ENCODE measurements around the genes SLC41A2, CRY1, PWP1, PRDM4 and FICD.

DNA sequence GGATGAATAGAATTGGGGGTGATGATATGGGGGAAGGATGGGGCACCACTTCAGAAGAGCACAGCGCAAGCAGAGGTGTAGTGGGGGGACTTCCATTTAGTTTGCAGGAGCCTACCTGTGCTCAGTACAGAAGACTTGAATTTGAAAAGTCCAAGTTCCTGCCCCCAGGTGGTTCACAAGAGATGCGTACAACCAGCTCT, 175.4 kb downstream of the CHST11 start:
- RRBS, 2 experiments = no CpG with 5 or more reads among the region's 2 CpGs

GRCh38 chr12:104668372-104668733, 211.6 kb downstream of the CHST11 start:
- RRBS, 2 experiments = no CpG with 5 or more reads among the region's 9 CpGs

DNA sequence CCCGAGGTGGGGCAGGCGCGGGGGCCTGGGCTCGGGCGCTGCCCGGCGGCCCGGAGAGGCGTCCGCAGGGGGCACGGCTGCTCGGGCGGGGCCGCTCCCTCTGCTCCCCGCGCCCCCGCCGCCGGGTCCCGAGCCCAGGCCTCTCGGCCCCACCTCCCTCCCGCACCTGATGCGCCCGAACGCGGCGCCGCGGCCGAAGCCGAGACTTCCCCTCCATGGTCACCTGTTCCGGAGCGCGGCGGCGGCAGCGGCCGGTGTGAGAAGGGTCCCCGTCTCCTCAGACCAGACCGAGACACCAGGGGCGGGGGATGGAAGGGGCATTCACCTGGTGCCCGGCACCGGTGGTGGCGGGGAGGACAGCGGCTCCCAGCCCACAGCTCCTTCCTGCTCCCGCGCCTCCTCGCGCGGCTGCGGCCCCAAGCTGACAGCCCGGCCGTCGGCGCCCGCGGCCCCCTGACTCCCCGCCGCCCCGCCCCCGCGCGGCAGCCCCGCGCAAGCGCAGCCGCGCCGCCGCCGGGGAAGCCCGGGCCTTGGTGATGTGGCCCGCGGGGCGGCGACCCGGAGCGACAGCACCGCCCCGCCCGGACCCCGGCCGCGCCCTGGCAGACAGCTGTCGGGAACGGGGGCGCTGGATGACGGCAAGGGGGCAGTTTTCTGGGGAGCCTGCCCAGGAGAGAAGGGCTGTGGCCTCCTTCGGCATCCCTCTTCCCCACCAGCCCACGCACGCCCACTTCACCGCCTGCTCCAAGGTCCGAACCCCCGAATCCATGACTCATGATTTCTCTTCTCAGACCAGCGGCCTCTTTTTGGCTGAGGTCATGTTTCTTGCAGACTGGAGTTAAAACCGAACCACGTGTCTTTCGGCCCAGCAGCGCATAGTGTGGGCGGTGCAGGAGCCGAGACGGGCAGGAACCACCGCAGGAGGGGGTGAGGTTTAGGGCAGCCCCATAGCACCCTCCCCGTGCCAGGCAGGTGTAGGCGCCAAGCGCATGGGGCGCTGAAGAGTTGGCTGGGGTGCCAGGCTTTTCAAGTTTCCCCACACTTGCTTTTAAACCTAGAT, at the start of gene SLC41A2:
Gene SLC41A2, minus strand, starts transcription at position 426 of the 1,060 bp plus-strand sequence.
- RRBS, 2 experiments = 1 to 5% methylated on average over 53 of the region's 107 CpGs

DNA sequence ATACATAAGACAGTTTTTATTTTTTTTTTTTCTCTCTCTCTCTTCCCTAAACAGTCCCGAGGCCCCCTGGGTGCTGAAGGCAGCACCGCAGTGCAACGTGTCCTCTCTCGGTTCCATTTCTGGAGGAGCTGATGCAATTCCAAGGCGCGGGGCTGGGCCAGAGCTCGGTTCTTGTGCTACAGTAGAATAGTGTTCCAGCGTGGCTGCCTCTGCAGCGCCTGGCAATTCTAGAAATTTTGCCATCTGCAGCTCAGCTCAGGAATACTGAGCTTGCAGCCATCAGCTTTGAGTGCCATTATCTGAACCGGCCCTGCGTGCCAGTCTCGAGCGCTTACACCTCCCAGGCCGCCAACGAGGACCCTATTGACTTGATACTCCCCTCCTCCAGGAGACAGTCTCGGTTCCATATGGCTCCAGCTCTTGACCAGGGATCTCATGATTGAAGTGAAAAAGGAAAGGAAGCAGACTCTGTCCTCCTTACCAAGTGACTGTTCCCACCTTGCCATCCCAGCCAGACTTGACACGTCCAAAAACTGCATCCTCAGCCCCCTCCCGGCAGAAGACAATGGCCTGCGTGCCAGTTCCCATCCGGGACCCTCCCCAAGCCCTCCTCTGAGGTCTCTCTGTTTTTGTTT, 538 bp downstream of the ALDH1L2 start:
- RRBS, 2 experiments = 9% methylated on average over 2 of the region's 20 CpGs; no CpG with 5 or more reads in 1 of the 2 experiments

GRCh38 chr12:105215236-105215657, 20.7 kb downstream of the APPL2 start:
- RRBS, 2 experiments = no CpG with 5 or more reads among the region's 5 CpGs

- RRBS, 2 experiments = no CpG with 5 or more reads among the region's 6 CpGs
Measured at GRCh38 chr12:105468277-105468935, 137.9 kb downstream of the C12orf75 start.

DNA sequence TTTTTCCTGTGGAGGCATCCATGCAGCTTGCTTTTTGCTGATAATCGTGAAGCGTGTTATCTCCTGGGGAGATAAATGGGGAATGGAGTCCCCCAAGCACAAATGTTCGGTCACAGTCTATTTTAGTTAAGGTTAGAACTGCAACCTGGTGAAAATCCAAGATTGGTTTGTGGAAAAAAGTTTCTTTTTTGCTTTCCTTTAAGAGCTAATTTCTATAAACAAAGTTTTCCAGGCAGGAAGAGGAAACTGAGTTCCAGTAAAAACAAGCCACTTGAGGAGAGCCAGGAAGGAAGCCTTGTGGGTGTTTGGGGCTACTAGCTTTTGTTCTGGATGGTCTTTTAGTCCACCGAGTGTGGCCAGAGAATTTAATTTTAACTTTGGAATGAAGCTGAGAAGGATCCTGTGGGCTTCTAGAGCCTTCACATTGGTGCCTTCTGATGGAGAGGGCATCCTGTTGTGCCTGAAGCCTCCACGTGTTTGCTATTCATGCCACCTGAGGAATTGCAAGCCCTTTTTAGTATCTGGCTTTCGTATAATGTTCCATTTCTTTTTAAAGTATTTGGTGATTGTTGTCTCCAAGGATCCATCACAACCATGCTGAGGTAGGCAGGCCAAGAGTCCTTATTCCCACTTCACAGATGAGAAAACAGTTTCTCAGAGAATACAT, 327.9 kb downstream of the C12orf75 start:
- RRBS, 2 experiments = no CpG with 5 or more reads among the region's 6 CpGs

GRCh38 chr12:106101846-106102176, 36.9 kb downstream of the NUAK1 start:
- RRBS, 2 experiments = no CpG with 5 or more reads among the region's 4 CpGs

- RRBS, 2 experiments = no CpG with 5 or more reads among the region's 7 CpGs
Measured at GRCh38 chr12:106102963-106103610, 35.7 kb downstream of the NUAK1 start.

GRCh38 chr12:106108210-106108743, 30.5 kb downstream of the NUAK1 start:
- RRBS, 2 experiments = no CpG with 5 or more reads among the region's 4 CpGs

DNA sequence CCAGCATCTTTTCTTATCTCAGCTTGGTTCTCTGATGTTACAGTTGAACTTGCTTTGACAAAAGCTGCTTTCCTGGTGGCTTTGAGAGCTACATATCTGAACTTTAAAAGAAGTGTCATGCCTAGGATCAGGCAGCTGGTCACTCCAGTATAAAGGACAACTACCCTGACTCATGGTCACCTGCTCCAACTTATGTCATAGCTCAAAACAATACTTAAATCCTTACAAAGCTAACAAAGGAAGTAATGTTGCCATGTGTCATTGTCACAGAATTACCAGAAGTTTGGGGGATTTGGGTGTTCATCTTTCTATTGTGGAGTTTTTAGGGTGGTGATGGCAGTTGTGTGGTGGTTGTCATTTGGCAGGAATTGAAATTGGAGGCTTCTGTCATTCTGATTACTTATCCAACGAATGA, 1.8 kb upstream of the TCP11L2 start:
- RRBS, 2 experiments = no CpG with 5 or more reads among the region's 1 CpG

- RRBS, 2 experiments = under 1 to 6% methylated on average over 71 to 76 of the region's 104 CpGs
Measured at GRCh38 chr12:107092670-107093734, at the start of gene CRY1. CRY1 (minus strand) TSS chr12:107093549.

DNA sequence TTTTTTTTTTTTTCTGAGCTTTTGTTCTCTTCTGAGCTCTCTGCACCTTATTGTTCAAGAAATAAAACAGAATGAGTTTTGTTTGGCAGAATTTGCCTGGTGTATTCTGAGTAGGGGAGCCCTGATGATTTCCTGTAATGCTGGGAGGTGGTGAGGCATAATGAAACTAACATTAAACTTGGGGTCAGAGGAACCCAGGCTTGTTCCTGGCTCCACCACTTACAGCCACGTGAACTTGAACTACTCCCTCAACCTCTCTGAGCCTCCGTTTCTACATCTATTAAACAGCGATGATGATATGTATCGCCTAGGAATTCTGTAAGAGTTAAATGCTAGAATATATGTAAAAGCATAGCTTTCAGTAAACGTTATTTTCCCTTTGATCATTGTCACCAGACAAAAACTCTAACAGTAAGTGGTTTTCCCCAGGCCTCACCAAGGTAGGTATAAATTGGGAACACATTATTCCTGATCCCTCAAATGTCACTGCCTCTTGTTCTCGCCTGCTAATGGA, 51.5 kb downstream of the ABTB3 start:
- RRBS, 2 experiments = no CpG with 5 or more reads among the region's 6 CpGs

DNA sequence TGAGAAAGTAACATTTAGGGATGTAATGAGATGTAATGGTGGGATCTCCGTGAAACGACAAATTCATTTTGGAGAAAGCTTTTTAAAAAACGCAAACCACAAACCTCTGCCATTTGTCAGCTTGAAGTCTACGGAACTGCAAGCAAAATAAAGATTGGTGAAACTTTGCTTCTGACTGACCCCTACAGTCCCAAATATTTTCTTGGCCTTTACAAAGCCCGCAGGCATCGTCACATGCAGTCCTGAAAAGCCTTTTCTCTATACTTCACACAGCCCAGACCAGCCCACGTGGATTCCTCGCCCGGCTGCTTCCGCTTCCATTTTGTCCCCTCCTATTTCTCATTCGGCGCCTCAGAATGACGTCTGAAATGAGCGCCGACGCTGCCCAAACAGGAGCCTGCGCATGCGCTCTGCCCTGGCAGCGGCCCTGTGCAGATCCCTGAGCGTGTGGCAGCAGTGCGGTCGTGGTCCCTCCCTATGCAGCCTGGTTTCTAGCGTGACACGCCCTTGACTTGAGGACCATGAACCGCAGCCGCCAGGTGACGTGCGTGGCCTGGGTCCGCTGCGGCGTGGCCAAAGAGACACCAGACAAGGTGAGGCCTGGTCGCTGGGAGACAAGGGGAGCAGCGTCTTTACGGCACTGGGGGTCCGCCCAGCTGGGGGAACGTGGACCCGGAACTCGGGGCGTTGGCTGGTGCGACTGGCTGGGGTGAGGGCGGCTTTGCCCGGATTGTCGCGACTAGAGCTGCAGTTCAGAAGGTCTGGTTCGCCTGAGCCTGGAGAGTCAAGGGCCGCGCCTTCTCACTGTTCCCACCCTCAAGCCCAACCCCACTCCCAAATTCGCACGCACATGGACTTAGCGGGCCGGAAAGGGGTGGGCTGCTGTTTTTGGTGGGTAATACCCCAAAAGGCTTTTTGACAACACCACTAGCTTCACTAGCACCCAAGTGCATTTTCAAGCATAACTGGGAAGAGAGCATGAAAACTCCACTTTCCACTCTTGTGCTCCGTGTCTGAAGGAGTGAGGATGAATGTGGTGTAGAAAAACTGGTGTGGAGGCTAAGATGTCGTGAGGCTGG, at the start of gene PWP1:
Gene PWP1, plus strand, starts transcription at position 421 of the 1,079 bp plus-strand sequence.
- RRBS, 2 experiments = 2 to 10% methylated on average over 6 of the region's 53 CpGs

DNA sequence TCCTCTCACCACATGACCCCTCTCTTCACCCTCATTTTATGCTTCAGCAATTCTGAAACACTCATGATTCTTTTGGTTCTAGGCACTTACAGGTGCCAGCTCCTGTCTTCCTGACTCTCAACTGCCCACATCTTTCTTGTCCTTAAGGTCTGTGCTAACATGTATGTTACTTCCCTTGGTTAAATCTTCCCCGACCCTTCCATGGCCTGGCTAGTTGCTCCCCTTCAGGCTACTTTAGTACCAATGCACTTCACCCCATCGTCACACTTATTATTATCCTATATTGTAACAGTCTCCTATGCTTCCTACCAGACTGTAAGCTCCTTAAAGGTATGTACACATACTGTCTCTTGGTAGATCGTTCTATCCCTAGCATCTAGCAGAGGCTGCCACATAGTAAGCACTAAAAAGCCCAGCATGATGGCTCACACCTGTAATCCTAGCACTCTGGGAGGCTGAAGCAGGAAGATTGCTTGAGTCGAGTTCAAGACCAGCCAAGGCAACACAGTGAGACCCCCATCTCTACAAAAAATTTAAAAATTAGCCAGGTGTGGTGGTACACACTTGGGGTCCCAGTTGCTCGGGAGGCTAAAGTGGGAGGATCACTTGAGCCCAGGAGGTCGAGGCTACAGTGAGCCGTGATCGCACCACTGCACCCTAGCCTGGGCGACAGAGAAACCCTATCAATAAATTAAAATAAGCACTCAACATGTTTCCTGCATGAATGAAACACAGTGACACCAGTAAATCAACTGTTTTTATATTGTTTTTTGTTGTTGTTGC, 10.9 kb downstream of the PRDM4 start:
- RRBS, 2 experiments = no CpG with 5 or more reads among the region's 9 CpGs

DNA sequence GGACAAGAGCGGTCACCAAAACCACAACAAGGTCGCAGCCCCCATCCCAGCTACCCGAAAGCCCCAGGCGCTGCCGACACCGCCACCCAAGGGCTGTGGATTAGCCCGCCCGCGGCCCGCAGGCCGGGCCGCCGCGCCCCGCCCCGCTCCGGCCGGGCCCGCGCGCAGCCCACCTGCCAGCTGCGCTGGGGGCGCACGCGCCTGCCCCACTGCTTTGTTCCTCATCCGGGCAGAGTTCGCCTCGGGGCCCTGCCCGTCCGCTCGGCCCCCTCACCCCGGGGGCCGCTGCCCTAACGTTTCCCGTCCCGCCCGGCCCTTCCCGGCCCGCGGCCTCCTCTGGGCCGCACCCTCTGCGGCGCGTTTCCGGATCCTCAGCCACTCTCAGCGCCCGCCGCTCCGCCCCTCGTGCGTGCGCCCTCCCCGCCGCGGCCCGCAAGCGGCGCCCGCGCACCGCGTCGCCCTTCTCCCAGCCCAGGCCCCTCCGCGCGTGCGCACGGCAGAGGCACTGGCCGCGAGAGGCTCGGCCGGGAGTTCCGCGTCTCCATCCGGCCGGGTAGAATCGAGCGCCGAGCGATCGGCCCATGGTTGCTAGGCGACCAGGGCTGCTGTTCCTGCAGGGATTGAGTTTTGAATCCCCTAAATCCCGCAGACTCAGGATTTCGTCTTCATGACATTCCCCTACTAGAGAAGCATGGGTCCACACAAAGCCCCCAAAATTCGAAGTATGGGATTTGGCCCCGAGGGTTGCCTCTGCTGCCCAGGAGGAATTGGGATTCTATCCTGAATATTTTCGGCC, at the start of gene PRDM4:
Gene PRDM4, minus strand, starts transcription at position 354 of the 796 bp plus-strand sequence.
- RRBS, 2 experiments = 1 to 5% methylated on average over 23 of the region's 87 CpGs

- RRBS, 2 experiments = no CpG with 5 or more reads among the region's 6 CpGs
Measured at GRCh38 chr12:108117182-108117934, 11.7 kb upstream of the WSCD2 start.

GRCh38 chr12:108332553-108333220, 6.4 kb downstream of the CMKLR1 start:
- RRBS, 2 experiments = no CpG with 5 or more reads among the region's 5 CpGs

- RRBS, 2 experiments = no CpG with 5 or more reads among the region's 9 CpGs
Measured at GRCh38 chr12:108340096-108340504, 989 bp upstream of the CMKLR1 start.

DNA sequence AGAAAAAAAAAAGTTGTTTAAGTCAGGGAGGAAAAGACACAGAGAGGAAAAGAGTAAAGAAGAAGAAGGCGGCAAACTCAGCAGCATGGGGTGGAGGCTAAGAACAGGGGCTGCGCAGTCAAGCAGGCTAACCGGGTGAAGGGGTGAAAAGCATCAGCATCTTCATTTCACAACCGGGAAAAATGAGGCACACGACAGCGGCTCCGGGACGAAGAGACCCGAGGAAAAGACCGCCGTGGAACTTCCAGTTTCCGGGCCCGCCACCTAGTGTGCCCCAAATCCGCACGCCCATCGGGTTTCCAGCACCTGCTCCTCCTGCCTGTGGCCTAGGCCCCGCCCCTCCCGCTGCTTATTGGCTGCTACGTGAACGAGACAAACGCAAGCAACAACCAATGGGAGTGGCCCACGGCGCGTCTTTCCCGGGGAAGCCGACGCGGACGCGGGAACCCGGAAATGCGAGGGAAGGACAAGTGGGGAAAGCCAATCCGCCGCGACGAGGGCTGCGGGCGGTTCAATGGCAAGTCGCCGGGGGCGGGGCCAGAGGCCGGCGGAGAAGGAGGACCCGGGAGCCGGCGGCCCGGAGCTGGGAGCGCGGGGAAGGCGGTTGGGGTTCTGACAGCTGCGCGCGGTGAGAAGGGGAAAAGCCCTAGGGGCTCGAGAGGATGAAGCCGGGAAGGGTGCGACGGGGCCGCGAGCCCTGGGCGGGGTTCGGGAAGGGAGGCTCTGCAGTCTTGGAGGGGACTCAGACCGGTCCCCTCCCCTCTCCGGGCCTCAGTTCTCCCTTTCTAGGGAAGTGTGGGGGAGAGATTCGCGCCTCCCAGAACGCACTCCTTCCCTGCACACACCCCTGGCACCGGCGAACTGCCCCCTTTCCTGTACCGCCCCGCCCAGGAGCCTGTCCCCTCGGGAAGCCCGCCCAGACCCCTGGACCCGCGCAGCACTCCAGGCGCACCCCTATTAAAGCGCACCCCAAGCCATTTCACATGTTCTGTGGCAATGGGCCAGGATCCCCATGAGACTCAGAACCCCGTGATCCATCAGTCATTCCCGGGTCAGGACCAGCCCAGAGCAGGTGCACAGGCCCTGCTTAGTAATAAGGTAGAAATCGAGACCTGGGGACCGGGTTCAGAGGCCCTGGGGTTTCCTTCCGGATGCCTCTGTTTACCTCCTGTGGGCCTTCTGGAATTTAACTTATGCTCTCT, at the start of gene FICD:
Gene FICD, plus strand, starts transcription at position 544 of the 1,202 bp plus-strand sequence.
- RRBS, 2 experiments = 2 to 7% methylated on average over 30 to 31 of the region's 81 CpGs